Penis (tissue), 1 donor: ENCODE measurements around the genes WARS1, DLK1 and PPP2R5C.

GRCh38 chr14:100374885-100375887 lies at the start of gene WARS1:
Gene WARS1 (minus strand): TSS chr14:100375347.
- PRO-cap: bidirectional peak, plus-strand start at chr14:100375768, minus-strand start at chr14:100375347

DNA sequence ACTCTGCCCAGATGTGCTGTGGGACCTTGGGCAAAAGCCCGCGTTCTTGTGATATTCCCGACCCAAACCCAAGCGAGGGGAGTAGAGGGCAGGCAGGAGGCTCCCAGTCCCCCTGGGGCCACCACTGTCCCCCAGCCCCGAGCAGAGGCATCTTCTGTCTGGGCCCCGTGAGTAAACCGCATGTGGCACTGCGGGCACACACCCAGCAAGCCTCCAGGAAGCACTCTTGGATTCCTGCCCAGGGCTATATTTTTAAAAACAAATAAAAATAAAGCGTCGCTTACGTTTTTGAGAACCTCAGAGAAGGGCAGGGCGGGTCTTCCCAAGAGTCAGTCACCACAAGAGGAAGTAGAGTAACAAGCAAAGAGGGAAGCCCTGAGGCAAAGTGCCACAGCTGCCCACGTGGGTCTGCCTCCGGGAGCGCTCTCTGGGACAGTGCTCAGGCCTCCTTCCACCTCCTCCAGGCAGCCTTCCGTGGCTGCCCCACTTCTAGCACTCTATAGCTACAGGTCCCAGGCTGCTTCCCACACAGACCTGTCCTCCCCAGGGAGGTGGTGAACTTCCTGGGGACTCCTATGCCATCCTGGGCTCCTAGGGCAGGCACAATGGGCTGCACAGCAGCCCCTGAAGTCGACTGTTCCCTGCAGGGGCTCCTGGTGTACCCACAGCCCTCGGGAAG lies 39.3 kb downstream of the BEGAIN start:
- PRO-cap: no peak

- PRO-cap: no peak
Observed at GRCh38 chr14:100558130-100559020, 28.8 kb downstream of the BEGAIN start.

- PRO-cap: no peak
Observed at GRCh38 chr14:100566097-100566475, 21.1 kb downstream of the BEGAIN start.

DNA sequence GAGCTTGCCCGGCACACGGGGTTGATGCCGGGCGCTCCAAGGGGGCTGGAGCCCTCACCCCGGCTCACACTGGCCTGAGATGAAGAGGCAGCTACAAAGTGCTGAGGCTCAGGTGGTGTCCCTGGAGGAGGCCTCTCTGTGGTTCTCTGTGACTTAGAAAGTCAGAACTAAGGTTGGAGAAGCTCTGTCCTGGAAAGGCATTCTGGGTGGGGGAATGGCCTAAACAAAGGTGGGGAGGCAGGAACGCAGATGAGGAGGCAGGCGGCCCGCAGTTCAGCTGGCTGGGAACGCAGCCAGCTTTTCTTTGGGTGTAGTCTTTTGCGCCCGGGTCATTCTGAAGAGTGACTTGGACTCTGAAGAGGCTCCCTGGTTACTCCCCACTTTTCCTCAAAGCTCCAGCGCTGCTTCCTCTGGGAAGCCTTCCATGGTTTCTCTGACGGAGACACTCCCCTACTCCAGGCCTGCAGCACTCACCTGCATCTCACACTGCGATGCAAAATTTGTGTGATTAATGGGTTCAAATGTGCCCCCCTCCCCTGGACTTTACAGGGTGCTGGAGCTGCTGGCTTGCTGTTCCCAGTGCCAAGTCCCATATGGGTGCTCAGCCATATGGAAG lies 50.5 kb upstream of the DLK1 start:
- PRO-cap: no peak

DNA sequence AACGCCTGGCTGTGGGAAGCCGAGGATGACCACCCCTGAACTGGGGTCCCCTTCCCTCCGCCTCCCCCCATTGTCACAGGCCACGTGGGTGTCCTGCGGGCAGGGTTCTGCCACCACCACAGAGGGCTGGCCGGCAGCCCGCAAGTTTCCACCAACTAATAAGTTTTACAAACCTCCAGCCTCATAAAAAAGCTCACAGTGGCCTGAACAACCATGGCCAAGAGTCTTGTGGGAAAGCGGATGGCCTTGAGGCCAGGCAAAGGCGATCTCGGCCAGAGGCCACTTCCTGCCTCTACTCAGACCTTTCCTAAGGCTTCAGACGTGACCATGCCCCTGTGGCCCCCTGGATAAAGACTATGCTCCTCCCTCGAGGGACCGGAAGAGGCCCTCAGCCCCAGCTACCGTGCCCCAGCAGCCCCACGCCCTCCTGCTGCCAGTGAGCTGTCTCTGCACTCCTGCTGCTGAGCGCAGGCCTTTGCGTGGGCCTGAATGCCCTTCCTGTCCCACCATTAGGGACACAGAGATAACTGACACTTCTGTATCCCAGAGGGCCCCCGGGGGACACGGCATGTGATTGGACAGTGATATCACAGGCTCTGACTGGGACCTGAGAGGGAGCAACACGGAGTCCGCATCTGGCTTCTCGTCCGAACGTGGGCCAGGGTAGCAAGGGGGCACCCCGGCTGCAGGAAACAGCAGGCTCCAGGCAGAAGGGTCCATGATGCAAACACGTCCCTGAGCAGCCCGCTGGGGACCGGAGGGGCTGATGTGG lies 46.0 kb upstream of the DLK1 start:
- PRO-cap: no peak

GRCh38 chr14:100709770-100710257 lies 16.9 kb upstream of the DLK1 start:
- PRO-cap: no peak

GRCh38 chr14:100726416-100727409 lies at the start of gene DLK1:
Gene DLK1 (plus strand): TSS chr14:100726892.
- PRO-cap: no peak

DNA sequence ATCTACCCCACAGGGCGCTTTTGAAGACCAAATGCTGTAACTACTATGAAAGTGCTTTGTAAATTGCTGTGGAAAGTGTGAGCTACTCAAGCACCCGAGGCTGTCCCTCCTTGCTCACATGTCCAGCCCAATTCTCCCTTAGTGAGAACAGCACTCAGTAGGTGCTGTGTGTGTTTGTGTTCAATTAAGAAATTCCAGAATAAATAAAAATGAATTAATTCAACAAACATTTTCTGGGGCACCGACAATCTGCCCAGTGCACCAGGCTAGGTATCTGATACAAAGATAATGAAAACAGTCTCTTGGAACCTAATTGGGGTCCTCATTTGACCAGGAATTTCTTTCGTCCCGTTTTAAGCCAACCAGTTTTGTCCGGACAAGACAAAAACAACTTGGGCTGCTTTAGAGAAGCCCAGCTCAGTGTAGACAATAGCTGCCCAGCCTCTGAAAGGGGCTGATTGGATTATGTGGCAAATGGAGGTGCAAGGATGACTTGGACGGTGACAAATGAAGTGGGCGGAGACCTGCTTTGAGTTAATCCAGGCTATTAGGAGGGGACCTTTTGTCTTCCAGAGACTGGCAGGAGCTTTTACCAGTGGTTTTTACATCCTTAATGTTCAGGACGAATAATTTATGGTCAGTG lies 73.0 kb downstream of the RTL1 start:
- PRO-cap: no peak

DNA sequence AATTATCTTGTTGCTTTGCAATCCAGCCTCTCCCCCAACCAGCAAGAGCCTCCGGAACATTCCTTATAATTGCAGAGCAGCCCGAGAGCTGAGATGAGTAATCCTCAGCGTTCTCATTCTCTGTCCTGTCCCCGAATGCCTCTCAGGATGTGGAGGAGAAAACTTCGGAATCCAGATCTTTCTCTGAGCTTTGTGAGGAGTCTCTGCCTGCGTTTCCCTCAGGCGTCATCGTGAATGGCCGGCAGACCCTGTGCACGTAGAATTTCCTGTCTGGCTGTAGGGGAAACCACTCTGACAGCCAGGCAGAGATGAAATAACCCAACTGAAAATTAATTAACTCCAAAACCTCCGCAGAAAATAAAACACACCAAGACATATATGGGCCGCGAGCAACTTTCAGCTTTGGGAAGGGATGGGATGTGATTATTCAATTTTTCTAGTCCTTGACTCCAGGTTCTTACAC lies 360.6 kb upstream of the PPP2R5C start:
- PRO-cap: no peak

- PRO-cap: no peak
Observed at GRCh38 chr14:101442481-101443111, 318.9 kb upstream of the PPP2R5C start.

DNA sequence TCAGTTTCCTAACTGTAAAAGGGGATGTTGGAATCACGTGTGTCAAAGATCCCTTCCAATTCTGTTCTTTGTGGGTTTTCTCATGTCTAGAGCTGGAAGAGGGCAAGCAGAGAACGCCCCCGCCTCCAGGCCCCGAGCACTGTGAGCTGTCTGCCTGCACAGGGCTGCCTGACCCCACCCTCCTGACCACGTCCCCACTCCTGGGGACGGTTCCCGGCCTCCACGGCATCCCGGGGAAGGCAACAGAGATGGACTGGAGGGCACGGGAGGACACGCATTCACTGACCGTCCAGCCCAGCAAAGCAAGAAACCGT lies 287.7 kb upstream of the PPP2R5C start:
- PRO-cap: no peak

GRCh38 chr14:101535669-101536174 lies 225.8 kb upstream of the PPP2R5C start:
- PRO-cap: no peak

GRCh38 chr14:101760284-101760793 lies 1.2 kb upstream of the PPP2R5C start:
- PRO-cap: unidirectional peak, minus-strand start at chr14:101760464

DNA sequence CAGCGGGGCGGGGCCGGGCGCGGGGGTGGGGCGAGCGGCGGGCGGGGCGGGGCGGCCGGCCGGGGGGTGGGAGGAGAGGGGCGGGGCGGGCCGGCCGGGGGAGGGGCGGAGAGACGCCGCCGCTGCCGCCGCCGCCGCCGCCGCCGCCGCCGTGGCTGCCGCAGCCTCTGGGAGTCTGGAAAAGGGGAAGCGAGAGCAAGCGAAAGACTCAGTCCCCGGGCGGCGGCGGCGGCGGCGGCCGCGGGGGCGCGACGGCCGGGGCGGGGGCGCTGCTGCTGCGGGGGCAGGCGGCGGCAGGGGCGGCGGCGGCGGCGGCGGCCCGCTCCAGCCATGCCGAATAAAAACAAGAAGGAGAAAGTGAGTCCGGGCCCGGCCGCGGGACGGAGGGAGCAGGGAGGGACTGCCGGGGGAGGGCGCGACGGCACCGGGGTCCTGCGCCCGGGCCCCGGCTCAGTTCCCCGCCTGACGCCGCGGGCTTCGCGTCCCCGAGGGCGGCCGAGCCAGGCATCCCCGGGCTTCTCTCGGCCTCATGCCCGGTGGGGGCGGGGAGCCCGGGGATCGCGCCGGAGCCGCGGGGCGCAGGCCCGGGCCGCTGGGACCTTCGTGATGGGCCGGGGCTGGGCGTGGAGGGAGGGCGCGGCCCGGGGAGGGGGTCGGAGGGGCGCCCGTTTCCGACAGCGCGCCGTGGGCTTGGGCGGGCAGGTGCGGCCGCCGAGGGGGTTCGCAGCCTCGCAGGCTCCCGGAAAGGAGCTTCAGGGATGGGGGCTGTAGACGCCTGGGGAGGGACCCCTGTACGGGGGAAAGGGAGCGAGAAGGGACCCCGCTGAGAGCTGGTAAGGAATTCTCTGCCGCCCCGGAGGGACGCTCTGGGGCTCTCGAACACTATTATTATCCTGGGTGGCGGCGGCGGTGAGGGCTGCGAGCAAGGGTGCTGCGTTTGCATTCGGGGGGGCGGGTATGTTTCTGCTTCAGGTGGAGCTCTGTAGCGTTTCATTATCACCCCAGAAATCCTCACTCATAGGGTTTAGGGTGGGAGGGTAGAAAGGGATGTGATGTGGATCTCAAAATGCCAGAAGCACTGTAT lies at the start of gene PPP2R5C:
Gene PPP2R5C, plus strand, starts transcription at position 146 of the 1,084 bp plus-strand sequence.
- PRO-cap: bidirectional peak, plus-strand start at position 211 of the sequence, minus-strand start outside the sequence; unidirectional peak, plus-strand start at position 366 of the sequence

- PRO-cap: no peak
Observed at GRCh38 chr14:101805405-101806118, 44.1 kb downstream of the PPP2R5C start.

- PRO-cap: no peak
Observed at GRCh38 chr14:101816004-101816631, 54.6 kb downstream of the PPP2R5C start.

DNA sequence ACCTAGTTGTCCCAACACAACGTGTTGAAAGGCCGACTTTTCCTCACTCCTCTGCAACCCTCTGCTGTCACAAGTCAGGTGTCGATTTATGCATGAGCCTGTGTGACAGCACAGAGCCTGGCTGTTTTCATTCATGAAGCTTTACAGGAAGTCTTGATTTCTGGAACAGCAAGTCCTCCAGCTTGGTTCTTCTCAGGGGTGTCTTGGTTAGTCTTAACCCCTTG lies 88.2 kb downstream of the PPP2R5C start:
- PRO-cap: no peak

- PRO-cap: no peak
Observed at GRCh38 chr14:101864466-101865060, 99.8 kb upstream of the DYNC1H1 start.

DNA sequence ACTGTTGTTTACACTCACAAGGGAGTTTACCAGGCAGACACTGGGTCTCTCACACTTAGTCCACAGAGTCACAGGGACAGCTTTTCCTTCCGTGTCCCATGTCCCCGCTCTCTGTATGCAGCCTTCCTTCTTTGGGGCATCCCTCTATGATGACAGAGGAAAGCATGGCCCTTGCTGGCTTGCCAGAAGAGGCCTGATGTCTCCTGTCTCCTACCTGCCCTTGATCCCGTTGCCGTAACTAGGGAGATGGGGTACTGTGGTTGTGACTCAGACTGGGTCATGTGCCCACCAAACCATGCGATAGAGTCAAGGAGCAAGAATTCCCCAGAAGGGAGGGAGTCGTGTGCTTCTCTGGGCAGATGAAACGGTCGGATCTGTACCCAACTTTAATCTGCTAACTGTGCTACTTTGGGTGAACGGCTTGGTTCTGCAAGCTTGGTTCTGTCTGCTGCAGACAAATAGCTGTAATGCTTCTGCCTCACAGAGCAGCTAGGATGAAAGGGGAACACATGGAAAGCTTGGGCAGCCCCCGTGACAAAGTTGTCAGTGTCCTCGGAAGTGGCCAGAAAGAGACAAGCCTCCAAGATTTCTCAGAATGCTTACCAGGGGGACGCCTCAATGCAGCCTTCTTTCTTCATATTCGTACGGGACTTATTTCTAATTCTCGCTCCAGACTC lies 99.0 kb upstream of the DYNC1H1 start:
- PRO-cap: no peak